Caco-2 (cell line): ENCODE measurements around a stretch of chr10.

DNA sequence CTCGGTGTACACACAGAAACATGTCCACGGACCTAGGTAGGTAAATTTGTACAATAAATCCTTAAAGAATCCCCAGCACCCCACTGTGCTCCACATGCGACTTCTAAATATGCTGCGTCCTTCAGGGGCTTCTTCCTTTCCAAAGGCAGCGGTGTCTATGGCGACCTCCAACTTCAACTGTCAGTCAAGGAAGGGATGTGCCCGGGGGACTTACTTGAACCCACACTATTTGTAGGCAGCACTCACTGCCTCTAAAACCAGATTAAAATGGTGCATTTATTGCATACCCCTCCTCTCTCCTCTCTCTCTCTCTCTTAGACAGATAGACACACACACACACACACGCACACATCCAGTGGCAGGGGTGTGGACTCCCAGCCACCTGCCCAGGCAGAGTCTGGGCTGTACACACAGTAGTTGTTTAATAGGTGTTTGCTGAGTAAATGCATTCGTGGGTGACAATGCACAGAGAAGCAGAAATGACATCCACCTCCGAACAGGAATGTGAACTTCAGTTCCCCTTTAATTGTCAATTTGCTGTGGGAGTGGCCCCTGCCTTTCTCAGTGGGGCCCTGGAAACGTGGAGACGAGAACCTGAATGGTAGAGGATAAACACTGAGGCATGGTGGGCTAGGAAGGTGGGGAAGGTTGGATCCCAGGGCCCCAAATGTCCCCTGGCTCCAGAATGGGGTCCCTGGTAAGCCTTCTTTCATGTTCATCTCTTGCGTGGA, 58.7 kb upstream of the ECHDC3 start:
- PRO-cap = no peak
- RRBS = no CpG with 5 or more reads among the region's 13 CpGs

DNA sequence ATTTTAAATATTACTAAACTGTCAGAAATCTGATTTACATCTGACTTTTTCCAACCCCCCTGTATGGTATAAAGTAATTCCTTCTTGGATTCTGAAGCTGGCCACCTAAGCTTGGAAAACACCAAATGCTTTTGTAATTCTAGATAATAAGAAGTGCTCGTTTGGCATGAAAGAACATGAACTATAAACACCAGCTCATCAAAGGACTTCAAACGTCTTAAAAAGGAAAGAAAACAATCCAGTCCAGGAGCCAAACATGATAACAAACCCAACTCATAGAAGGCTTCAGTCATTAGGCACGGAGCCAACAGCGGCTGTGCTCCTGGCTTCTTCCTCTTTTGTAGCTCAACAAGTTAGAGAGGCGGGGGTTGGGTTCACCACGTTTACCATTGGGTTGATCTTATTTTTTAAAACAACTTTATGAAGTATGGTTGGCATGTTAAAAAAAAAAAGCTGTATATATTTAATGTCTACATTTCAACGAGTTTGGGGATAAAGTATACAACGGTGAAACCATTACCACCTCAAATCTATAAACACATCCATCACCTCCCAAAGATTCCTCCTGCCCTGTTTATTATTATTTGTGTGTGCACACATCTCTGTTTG, 56.3 kb upstream of the ECHDC3 start:
- PRO-cap = unidirectional peak, plus-strand start at position 288 of the sequence
- RRBS = no CpG with 5 or more reads among the region's 8 CpGs

DNA sequence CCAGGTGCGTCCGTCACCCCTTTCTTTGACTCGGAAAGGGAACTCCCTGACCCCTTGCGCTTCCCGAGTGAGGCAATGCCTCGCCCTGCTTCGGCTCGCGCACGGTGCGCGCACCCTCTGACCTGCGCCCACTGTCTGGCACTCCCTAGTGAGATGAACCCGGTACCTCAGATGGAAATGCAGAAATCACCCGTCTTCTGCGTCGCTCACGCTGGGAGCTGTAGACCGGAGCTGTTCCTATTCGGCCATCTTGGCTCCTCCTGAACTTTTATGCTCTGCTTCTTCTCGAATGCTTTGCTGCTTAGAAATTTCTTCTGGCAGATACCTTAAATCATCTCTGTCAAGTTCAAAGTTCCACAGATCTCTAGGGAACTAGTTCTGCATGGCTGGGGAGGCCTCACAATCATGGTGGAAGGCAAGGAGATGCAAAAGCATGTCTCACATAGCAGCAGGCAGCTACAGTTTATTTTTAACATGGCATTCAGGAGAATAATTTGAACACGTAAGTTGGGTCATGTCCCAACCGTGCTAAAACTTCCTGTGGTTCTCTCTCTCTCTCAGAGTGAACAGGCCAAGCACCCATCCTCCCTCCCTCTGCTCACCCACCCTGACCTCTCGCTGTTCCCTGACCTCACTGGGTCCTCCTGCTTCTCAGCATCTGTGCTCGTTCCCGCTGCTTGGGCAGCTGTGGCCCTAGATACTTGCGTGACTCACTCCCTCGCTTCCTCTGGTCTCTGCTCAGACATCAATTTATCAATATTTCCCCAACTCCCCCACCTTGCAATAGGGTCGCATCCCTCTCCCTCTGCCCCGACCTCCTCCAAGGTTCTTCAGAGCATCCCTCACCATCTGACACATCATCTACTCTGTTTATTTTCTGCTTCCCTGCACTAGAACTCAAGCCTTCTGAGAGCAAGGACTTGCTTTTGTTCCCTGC, 4.7 kb upstream of the ECHDC3 start:
- PRO-cap = unidirectional peak, minus-strand start at position 272 of the sequence
- RRBS = no CpG with 5 or more reads among the region's 30 CpGs

DNA sequence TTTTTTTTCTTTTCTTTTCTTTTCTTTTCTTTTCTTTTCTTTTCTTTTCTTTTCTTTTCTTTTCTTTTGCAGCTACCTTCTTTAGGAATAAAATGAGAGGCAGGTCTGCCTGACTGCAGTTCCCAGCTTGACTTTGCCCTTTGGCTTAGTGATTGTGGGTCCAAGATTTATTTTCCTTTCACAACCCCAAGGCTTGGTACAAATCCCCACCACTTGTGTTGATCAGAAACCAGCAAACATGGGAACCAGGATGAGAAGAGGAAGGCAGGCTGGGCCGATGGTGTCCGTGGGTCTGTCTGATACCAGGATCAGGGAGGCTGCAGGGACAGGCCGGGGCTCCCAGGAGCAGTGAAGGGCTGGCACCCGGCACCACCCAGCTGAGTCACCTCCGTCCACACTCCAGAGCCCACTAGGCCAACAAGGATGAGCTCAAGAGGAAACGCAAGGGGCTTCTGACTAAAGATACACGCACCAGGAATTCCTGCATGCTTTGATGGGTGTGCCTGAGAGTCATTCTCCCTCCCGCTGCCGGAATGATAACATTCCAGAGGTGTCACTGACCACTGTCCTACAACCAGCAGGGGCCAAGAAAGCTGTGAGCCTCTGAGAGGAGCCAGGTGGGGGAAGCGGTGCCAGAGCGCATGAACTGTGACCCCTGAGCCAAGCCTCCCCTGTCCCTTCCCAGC, 29.4 kb upstream of the PROSER2 start:
- PRO-cap = bidirectional peak, plus-strand start at position 587 of the sequence, minus-strand start at position 419 of the sequence
- RRBS = no CpG with 5 or more reads among the region's 11 CpGs

DNA sequence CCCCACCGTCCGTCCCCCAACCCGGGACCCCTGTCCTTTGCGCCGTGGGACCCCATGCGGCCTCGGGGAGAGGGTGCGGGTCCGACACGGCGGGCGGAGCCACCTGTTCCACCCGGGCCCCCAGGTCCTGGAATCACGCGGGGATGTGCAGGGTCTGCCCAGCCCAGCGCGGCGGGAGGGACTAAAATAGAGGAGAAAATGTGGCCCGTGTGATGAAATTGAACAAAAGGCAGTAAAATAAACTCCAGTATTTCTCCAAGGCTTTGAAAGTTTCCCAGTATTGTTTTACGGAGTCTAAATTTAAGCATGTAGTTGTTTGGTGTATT, 619 bp downstream of the PROSER2 start:
- PRO-cap = no peak
- RRBS = 3% methylated on average over 8 of the region's 20 CpGs

- PRO-cap = no peak
- RRBS = no CpG with 5 or more reads among the region's 9 CpGs
Observed at GRCh38 chr10:11871473-11871845, 48.3 kb downstream of the PROSER2 start.

- PRO-cap = bidirectional peak, plus-strand start at chr10:11876008, minus-strand start at chr10:11875830; bidirectional peak, plus-strand start at chr10:11876425, minus-strand start at chr10:11876259; bidirectional peak, plus-strand start at chr10:11876607, minus-strand start at chr10:11876484
- RRBS = no CpG with 5 or more reads among the region's 17 CpGs
Observed at GRCh38 chr10:11875729-11876747, 52.9 kb downstream of the PROSER2 start.

DNA sequence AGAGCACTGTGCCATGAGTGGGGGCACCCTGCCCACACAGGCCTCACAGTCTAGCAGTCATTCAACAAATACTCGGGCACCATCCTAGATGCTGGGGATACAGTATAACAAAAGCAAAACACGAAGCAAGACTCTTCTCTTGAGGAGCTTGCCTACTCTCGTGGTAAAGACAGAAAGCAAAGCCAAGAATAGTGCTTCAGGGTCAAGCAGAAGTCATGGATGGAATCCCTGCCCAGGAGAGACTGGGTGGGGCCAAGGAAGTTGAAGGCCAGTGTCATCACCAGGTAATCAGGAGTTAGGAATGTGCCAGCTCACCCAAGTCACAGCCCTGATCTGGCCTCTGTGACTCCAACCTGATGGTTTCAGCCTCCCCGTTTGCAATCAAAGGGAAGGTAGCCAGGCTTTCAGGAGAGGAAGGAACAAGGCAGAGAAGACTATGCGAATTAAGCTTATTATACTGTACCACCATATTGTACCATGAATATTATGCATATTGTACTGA, 58.9 kb downstream of the PROSER2 start:
- PRO-cap = bidirectional peak, plus-strand start at position 323 of the sequence, minus-strand start at position 230 of the sequence
- RRBS = no CpG with 5 or more reads among the region's 5 CpGs

DNA sequence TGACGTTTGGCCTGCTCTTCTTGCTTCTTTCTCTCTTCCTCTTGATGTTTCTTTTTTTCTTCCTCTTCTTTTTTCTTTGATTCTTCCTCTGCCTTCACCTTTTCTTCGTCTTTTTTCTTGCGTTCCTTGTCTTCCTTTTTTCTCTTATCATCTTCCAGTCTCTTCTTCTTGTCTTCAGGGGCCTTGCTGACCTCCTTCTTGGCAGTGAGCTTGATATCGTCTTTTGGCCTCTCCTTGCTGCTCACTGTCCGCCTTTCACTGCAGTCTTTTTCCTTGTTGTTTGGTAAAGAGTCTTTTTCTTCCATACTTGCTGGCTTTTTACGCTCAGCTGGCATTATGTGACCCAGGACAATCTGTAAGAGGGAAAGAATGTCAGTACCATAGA, 7.5 kb downstream of the UPF2 start:
- PRO-cap = no peak
- RRBS = no CpG with 5 or more reads among the region's 6 CpGs

GRCh38 chr10:12250142-12250809, 54.3 kb downstream of the CDC123 start:
- PRO-cap = no peak
- RRBS = no CpG with 5 or more reads among the region's 17 CpGs

DNA sequence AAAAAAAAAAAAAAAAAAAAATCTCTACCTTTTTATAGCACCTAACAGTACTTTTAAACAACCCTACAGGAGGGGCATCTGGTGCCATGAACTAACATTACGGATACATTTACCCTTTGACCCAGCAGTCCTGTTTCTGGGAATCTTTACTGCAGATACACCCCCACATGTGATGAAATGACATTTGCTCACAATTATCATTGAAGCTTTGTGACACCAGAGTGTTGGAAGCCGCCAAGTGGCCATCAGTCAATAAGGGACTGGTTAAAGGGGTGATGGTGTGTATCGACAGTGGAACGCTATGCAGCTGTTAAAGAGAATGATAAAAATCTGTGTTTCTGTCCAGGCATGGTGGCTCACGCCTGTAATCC, 107.4 kb downstream of the CAMK1D start:
- PRO-cap = no peak
- RRBS = no CpG with 5 or more reads among the region's 5 CpGs

- PRO-cap = no peak
- RRBS = no CpG with 5 or more reads among the region's 5 CpGs
Observed at GRCh38 chr10:12499052-12499891, 149.9 kb downstream of the CAMK1D start.

- PRO-cap = no peak
- RRBS = no CpG with 5 or more reads among the region's 4 CpGs
Observed at GRCh38 chr10:12700647-12701036, 300.9 kb downstream of the CCDC3 start.

- PRO-cap = no peak
- RRBS = 97% methylated on average over 4 of the region's 7 CpGs
Observed at GRCh38 chr10:12807981-12808441, 193.5 kb downstream of the CCDC3 start.

DNA sequence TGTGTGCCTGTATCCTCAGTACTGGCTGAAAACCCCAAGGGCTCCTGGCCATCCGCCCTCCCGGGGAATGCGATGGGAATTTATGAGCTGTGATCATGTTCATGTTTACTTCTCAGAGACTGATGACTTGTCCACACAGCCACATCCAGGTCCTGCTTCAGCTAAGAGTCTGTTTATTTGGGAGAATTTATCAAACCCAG, 91.7 kb downstream of the CCDC3 start:
- PRO-cap = no peak
- RRBS = no CpG with 5 or more reads among the region's 3 CpGs

GRCh38 chr10:13483879-13484409, 44.9 kb downstream of the BEND7 start:
- PRO-cap = no peak
- RRBS = no CpG with 5 or more reads among the region's 10 CpGs

GRCh38 chr10:13496368-13497264, 32.2 kb downstream of the BEND7 start:
- PRO-cap = no peak
- RRBS = no CpG with 5 or more reads among the region's 12 CpGs

DNA sequence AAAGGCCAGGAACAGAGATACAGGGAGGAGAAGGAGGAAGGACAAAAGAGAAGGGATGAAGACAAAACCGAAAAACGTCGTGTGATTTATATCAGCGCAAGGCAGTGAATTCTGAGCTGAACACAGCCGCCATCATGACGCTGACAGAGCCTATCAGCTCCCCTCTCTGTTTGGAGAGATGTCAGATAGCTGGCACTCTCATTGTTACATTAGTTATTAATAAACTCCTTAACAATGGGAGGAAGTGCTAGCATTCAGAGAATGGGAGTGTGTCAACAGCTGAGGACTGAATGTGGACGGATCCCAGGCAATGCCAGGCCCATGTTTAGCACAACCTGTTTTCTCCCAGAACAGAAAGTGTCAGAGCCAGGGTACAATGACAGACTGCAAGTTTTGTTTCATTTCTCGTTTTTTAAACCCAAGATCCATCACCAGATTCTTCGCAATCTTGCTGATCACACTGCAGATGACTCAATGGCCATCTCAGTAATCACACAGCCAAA, 99.5 kb downstream of the PRPF18 start:
- PRO-cap = no peak
- RRBS = no CpG with 5 or more reads among the region's 9 CpGs

DNA sequence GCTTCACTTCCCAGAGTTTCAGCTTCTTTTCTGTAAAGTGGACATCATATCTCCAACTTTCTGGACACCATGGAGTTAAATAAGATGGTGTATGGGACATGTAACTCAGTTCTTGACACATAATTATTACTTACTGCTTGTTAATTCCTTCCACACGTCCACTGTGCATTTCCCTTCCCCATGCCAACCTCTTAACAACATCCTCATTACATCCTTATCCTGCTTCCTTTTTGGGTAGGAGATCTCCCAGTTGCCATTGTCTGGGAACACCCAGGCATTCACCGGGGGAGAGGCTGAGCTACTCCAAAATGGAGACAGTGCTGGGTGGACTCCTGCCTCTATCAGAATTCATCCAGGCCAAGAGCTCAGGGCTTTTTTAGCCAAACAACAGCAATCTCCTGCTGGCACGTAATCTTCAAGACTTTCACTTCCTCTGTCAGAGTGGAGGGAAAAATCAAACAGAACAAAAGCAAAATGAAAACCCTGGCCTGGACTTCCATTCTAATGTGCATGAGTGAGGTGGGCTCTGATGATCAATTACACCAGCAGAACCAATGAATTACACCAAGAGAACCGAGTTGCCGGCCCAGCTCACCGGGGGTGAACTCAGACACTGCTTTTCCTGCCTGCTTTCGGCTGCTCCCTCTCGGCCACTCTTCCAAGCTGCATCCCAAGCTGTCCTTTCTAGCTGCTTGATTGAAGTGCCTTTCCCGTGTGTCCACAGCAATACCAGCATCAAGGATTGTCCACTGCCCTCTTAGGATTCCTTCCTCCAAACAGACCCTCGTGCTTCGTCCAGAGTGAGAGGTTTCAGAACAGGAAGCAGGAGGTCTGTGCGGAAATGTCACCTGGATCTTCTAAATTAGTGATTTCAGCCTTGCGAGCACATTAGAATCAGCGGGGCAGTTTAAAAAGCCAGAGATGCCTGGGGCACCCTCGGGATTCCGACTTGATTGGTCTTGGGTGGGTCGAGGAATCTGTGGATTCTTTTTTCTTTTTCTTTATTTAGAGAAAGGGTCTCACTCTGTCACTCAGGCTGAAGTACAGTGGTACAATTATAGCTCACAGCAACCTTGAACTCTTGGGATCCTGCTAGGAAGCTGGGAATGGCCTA, 245.2 kb downstream of the PRPF18 start:
- PRO-cap = no peak
- RRBS = no CpG with 5 or more reads among the region's 17 CpGs

GRCh38 chr10:13991415-13991669, 339.4 kb downstream of the FRMD4A start:
- PRO-cap = no peak
- RRBS = no CpG with 5 or more reads among the region's 2 CpGs